A549 (cell line): ENCODE results near the gene CLIC4.

DNA sequence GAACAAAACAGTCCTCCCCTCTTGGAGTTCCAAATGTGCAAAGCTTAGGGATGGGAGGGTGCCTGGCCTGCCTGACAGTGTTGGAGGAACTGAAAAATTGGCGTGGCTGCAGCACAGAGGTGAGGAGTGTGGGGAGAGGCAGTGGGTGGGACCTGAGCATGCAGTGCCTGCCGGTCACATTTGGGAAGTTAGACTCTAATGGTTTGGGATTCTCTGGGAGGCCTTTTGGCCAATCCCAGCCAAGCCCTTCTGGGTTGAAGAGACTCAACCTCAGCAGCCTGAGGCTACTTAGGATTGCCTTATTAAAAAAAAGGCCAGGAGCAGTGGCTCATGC lies 2.3 kb upstream of the TCEA3 start:
- PRO-cap = no peak
CAGE:
- cytosol, long polyA plus RNA = no peak
- long polyA plus RNA = no peak
- nucleus, long polyA plus RNA = no peak

- PRO-cap = no peak
CAGE:
- cytosol, long polyA plus RNA = no peak
- long polyA plus RNA = no peak
- nucleus, long polyA plus RNA = no peak
These were observed 6.9 kb downstream of the E2F2 start for GRCh38 chr1:23523974-23524636.

DNA sequence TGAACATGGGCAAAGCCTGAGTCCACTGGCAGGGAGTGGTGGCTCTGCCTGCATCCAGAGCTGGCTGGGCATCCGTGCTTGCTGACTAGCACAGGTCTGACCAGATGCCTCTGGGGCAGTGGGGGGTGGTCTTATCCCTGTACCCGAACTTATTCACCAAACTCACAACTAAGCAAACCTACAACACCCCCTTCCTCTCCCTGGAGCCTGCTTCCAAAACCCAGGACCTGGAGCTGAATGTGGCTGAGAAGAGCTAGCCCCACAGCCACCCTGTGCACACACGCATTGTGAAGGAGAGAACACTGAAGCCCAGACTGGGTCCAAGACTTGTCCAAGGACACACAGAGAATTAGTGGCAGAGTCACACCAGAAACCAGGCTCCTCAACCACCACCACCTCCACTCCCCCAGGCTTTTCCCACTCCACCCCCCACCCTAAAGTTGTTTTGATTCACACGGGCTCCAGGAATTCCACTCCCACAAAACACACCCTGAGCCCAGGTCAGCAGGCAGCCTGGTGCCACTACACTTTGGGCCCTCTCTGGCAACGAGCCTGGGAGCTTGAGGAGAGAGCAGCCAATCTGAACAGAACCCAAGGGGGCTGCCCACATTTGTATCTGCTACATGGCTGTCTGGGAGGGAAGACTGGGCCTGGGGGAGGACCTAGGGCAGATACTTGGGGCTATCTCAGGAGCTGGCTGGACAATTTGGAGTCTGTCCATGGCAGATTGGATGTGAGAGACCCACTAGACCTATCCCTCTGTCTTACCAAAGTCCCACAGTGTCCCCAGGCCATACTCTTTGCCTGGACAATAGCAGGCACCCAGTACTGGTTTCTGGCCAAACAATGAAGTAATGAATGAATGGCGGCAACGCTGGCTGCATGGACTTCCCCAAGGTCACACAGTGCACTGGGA lies 1.4 kb downstream of the E2F2 start:
- PRO-cap = no peak
CAGE:
- cytosol, long polyA plus RNA = no peak
- long polyA plus RNA = no peak
- nucleus, long polyA plus RNA = no peak

DNA sequence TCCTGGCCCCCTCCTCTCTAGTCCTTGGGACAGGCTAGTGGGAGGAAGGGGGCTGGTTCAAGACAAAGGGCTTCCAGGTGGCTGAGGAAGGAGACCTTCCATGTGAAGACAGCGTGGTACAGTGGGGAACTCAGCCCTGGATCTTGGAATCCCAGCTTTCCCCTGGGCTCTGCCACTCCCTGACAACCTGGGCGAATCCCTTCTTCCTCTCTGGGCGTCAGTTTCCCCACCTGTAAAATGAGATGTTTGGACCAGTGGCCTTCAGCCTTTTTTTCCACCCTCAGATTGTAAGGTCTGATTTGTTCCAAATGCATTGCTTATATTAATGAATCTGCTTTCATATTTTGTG lies 9.9 kb upstream of the ID3 start:
- PRO-cap = no peak
CAGE:
- cytosol, long polyA plus RNA = no peak
- long polyA plus RNA = no peak
- nucleus, long polyA plus RNA = no peak

DNA sequence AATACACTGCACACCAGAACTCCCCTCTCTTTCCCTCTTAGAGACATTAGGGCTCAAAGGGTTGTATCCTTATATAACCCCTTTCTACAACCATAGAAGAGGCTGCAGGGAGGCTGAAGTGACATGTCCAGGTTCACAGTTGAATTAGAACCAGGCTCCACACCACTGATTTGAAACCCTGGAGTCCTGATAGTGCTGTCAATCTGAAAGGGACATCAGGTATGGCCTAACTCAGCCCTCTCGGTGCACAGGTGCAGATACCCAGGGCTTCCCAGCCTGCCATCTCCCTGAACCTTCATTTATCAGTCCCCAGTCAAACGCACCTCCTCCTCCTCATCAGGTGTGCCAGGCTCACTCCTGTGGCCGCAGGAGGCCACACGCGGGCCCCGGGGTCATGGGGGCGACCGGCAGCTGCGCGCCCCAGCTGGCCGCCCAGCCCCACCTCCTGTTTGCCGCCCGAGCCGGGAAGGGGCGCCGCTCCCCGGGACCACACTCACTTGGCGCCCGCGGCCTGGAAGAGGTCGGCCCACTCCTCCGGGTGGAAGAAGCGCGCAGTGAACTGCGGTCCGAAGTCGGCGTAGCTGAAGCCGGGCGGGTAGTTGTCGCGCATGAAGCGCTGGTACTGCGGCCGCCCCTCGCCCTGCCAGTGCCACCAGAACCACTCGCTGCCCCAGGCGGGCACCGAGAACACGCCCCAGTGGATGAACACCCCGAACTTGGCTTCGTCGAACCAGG lies 522 bp downstream of the FUCA1 start:
- PRO-cap = no peak
CAGE:
- cytosol, long polyA plus RNA = no peak
- long polyA plus RNA = no peak
- nucleus, long polyA plus RNA = no peak

GRCh38 chr1:23936450-23937118 lies 23.0 kb upstream of the PNRC2 start:
- PRO-cap = no peak
CAGE:
- cytosol, long polyA plus RNA = no peak
- long polyA plus RNA = no peak
- nucleus, long polyA plus RNA = no peak

GRCh38 chr1:23963422-23964213 lies 4.0 kb downstream of the PNRC2 start:
- PRO-cap = no peak
CAGE:
- cytosol, long polyA plus RNA = no peak
- long polyA plus RNA = no peak
- nucleus, long polyA plus RNA = no peak

DNA sequence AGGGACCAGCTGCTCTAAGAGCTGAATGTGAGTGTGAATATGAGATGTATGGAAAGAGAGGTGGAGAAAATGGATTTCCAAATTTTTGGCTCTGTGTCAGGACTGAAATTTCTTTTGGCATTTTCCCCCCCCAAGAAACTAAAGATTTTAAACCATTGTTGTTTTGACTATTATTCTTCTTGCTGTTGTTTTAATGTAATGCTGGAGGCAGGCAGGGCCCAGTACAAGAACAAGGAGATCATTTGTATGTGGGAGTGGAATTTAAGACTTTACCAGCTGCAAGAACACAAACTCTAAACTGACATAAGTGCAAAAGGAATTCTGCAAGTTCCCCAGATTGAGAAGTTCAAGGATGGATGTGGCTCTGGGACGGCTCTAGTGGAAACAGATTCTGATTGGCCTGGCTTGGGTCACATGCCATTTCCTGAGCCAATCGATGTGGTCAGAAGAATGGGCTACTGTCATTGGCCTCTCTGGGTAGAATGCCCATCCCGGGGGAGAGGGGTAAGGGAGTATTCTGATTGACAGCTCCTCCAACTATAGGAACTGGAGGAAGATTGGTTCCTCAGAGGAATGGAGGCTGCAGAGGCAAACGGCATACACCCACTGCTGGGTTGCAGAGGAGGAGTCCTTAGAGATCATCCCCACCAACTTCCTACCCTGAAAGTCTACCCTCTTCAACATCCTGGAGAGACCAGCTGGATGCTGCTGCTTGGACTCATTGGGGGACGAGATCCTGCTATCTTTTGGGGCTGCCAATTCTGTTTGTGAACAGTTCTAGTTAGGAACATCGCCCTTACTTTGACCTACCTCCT lies 5.9 kb upstream of the IFNLR1 start:
- PRO-cap = no peak
CAGE:
- cytosol, long polyA plus RNA = no peak
- long polyA plus RNA = no peak
- nucleus, long polyA plus RNA = no peak

GRCh38 chr1:24203289-24203785 lies 16.2 kb upstream of the IFNLR1 start:
- PRO-cap = no peak
CAGE:
- cytosol, long polyA plus RNA = no peak
- long polyA plus RNA = no peak
- nucleus, long polyA plus RNA = no peak

DNA sequence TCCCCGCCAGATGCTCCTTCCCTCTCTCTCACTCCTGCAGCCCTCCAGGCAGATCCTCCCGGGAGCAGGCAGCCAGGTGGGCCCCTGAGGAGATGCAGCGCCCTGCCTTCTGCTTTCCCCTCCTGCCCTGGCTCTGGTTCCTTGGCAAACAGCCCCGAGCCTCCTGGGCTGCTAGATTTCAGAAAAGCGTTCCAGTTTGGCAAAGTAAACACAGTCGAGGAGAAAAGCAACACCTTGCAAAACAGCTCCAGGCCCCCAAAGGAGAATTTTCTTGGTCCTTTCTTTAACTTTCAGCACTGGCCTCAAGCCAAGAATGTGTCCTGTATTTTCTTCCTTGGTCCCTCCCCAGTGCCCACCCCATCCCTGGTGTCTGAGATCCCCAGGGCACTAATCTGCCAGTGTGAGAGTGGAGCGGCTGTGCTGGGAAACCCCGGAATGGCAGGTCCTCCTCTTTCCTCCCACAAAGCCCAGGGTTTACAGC lies 29.4 kb upstream of the IFNLR1 start:
- PRO-cap = no peak
CAGE:
- cytosol, long polyA plus RNA = no peak
- long polyA plus RNA = no peak
- nucleus, long polyA plus RNA = no peak

DNA sequence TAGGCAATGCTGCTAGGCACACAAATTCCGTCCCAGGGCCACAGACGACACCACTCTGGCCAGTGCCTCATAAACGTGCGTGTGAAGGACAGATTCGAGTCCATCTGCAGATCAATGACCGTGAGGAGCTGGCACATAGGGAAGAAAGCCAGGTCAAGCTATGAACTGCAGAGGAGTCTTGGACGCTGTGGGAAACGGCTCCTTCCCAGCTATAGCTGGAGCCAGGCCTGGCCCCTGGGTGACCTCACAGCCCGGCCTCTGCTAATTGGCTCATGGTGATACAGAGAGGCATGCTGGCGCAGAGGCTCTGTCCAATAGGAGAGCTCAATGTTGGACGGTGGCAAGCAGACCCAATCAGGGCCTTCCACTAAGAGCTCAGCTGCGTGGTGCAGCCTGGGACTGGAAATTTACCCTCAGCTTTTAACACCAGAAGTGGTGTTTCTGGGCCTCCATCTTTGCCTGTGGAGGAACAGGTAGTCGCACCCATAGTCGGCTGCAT lies 64.4 kb upstream of the GRHL3 start:
- PRO-cap = no peak
CAGE:
- cytosol, long polyA plus RNA = no peak
- long polyA plus RNA = no peak
- nucleus, long polyA plus RNA = no peak

GRCh38 chr1:24373025-24374093 lies 40.2 kb downstream of the STPG1 start:
- PRO-cap = no peak
CAGE:
- cytosol, long polyA plus RNA = no peak
- long polyA plus RNA = no peak
- nucleus, long polyA plus RNA = no peak

- PRO-cap = no peak
CAGE:
- cytosol, long polyA plus RNA = no peak
- long polyA plus RNA = no peak
- nucleus, long polyA plus RNA = no peak
These were observed 20.6 kb upstream of the RCAN3 start for GRCh38 chr1:24481929-24482444.

- PRO-cap = no peak
CAGE:
- cytosol, long polyA plus RNA = no peak
- long polyA plus RNA = no peak
- nucleus, long polyA plus RNA = no peak
These were observed 31.7 kb downstream of the SRRM1 start for GRCh38 chr1:24674718-24675214.

DNA sequence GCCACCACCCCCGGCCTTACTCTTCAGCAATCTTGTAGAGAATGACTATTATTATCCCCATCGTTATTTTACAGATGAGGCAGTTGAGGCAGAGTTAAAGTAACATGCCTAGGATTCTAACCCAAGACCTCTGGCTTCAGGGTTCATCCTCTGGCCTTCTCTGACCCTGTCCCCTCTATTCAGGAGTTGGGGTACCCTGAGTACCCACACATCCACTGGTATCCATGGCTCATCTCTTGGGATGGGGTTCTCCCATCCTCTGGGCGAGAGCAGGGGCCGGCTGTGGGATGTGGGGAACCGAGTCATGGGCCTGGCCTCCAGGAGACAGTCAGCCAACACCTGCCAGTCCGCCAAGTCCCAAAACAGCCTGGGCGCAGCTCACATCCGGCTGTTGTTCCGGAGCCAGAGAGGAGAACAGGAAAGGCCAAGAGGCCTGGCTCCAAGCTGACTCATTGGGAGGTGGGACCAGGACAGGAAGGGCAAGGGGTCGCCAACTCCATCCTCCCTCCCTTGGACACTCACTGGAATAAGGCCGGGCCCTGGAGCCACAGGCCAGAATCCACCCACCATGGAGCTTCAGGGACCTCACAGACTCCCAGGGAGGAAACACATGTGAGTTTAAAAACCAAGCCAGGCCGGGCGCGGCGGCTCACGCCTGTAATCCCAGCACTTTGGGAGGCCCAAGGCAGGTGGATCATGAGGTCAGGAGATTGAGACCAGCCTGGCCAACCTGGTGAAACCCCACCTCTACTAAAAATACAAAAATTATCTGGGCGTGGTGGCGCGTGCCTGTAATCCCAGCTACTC lies 25.2 kb upstream of the CLIC4 start:
- PRO-cap = no peak
CAGE:
- cytosol, long polyA plus RNA = no peak
- long polyA plus RNA = no peak
- nucleus, long polyA plus RNA = no peak

GRCh38 chr1:24744650-24745684 lies at the start of gene CLIC4:
CLIC4 (plus strand) TSS chr1:24745447.
- PRO-cap = unidirectional peak, minus-strand start at chr1:24744981; bidirectional peak, plus-strand start at chr1:24745446, minus-strand start at chr1:24745012
CAGE:
- cytosol, long polyA plus RNA = start-site peak on the plus strand at chr1:24745373-24745568, 1,772 and 3,550 reads in 2 replicates
- long polyA plus RNA = start-site peak on the plus strand at chr1:24745380-24745513, 8,308 and 4,801 reads in 2 replicates
- nucleus, long polyA plus RNA = start-site peak on the plus strand at chr1:24745376-24745485, 691 and 1,281 reads in 2 replicates

- PRO-cap = no peak
CAGE:
- cytosol, long polyA plus RNA = no peak
- long polyA plus RNA = no peak
- nucleus, long polyA plus RNA = no peak
These were observed 1.4 kb downstream of the CLIC4 start for GRCh38 chr1:24746654-24746991.

DNA sequence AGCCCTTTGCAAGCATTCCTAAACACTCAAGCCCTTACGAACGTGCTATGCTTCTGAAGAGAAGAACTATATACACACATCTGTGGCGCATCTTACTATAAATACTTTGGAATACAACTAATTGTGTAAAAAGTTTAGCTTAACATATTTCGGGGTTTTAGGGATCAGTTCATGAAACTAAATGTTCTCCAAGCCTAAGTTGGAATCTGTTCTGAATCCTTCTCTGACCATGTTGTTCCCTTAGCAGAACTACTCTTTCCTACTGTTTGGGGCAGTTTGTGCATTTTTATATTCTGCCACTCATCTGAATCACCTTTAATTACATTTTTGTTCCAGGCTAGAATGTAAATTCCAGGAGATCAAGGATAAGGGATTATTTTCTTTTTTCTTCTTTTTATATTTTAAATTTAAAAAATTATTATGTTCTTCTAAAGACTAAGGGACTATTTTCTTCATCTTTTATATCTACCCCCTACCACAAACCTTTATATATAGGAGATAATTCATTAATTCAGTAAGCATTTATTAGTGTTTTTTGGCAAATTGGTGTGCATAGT lies 25.9 kb downstream of the CLIC4 start:
- PRO-cap = no peak
CAGE:
- cytosol, long polyA plus RNA = no peak
- long polyA plus RNA = no peak
- nucleus, long polyA plus RNA = no peak

DNA sequence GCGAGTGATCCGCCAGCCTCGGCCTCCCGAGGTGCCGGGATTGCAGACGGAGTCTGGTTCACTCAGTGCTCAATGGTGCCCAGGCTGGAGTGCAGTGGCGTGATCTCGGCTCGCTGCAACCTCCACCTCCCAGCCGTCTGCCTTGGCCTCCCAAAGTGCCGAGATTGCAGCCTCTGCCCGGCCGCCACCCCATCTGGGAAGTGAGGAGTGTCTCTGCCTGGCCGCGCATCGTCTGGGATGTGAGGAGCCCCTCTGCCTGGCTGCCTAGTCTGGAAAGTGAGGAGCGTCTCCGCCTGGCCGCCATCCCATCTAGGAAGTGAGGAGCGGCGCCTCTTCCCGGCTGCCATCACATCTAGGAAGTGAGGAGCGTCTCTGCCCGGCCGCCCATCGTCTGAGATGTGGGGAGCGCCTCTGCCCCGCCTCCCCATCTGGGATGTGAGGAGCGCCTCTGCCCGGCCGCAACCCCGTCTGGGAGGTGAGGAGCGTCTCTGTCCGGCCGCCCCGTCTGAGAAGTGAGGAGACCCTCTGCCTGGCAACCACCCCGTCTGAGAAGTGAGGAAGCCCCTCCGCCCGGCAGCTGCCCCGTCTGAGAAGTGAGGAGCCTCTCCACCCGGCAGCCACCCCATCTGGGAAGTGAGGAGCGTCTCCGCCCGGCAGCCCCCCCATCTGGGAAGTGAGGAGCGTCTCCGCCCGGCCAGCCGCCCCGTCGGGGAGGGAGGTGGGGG lies 53.8 kb downstream of the CLIC4 start:
- PRO-cap = no peak
CAGE:
- cytosol, long polyA plus RNA = no peak
- long polyA plus RNA = no peak
- nucleus, long polyA plus RNA = no peak

GRCh38 chr1:24847764-24848836 lies 82.0 kb downstream of the RUNX3 start:
- PRO-cap = no peak
CAGE:
- cytosol, long polyA plus RNA = no peak
- long polyA plus RNA = no peak
- nucleus, long polyA plus RNA = no peak